Measurements from ENCODE around the gene DDX42.

- RRBS: no CpG with 5 or more reads among the region's 3 CpGs
Measured at GRCh38 chr17:62709871-62710399, 82.5 kb downstream of the MRC2 start.

GRCh38 chr17:62800607-62801099, 7.5 kb downstream of the MARCHF10 start:
- RRBS: no CpG with 5 or more reads among the region's 8 CpGs

DNA sequence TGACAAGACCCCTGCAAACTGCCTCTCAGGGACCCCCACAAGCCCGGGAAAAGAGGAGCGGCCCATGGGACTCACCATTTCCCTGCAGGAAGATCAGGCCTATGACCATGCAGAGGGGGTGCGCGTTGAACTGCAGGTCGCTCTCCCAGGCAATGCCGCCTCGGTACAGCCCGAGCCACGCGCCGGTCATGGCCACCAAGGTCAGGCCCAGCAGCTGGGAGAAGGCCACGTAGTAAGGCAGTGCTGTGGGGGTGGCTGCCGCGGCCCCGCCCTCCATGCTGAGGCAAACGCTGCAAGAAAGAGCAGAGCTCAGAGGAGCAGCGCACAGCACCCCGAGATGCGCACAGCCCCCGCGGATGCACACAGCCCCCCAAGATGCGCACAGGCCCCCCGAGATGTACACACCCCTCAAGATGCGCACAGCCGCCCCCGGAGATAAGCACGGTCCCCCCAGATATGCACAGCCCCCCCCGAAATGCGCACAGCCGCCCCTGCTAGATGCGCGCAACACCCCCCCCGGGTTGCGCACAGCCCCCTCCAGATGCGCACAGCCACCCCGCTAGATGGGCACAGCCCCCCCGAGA, 8.7 kb downstream of the CYB561 start:
- RRBS: 7% methylated on average over 6 of the region's 37 CpGs

DNA sequence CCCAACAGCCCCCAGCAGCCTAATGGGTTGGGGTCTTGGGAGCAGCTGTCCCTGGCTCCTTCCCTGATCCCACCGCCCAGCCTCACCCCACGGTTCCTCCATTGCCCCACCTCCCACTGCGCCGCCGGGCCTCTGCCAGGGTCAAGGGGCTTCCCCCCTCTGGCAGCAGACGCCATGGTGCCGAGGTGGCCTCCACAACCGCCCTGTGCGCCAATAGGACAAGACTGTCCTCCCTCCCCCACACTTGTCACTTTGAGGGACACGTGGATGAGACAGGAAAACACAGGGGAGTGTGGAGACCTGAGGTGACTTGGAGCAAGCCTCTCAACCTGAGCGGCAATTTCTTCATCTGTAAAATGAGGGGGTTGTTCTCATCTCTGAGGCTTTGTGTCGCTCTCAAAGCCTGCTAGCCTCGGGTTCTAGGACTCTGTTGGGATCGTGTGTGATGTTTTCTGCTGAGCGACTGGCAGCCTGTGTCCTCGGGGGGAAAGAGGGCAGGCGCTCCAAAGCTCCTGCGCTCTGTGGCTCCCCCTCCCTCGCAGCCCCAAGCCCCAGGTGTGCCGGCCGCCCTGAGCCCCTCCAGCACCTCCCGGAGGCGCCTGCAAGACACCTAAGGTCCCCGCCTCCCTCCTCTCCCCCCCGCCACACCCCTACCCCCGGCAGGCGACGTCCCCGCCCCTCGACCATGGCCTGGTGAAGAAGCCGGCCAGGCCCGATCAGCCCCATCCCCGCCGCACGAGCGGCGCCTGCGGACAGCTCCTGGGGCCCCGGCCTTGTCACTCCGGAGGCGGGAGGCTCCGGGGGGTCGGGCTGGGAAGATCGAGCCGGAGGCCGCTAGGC, 728 bp upstream of the ACE start:
- RRBS: 8% methylated on average over 18 of the region's 46 CpGs

DNA sequence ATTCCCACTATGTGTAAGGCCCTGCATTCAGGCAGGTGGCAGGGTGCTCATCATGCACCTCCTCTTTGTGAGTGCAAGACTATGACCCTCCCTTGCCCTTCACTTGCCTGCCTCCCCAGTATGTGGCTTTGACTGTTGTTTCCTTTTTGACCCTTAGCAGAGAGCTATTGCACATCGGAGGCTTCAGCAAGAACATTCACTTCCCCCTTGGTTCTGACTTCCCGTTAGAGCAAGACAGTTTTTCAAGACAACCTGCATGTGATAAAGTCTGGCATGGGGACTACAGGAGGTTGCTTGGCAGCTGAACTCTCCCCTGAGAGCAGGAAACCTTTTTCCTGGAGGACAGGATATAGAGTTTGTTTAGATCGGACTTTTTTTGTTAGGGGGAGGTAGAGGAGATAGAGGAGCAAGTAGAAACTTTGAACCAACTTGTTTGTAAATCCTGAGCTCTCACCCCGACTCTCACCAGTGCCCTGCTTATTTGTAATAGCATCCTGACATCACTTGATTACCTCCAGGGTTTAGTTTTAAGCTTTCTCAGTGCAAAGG, 34.3 kb downstream of the LIMD2 start:
- RRBS: no CpG with 5 or more reads among the region's 4 CpGs

- RRBS: 2% methylated on average over 8 of the region's 71 CpGs
Measured at GRCh38 chr17:63773966-63774748, at the start of gene DDX42. DDX42 (plus strand) TSS chr17:63774170.

DNA sequence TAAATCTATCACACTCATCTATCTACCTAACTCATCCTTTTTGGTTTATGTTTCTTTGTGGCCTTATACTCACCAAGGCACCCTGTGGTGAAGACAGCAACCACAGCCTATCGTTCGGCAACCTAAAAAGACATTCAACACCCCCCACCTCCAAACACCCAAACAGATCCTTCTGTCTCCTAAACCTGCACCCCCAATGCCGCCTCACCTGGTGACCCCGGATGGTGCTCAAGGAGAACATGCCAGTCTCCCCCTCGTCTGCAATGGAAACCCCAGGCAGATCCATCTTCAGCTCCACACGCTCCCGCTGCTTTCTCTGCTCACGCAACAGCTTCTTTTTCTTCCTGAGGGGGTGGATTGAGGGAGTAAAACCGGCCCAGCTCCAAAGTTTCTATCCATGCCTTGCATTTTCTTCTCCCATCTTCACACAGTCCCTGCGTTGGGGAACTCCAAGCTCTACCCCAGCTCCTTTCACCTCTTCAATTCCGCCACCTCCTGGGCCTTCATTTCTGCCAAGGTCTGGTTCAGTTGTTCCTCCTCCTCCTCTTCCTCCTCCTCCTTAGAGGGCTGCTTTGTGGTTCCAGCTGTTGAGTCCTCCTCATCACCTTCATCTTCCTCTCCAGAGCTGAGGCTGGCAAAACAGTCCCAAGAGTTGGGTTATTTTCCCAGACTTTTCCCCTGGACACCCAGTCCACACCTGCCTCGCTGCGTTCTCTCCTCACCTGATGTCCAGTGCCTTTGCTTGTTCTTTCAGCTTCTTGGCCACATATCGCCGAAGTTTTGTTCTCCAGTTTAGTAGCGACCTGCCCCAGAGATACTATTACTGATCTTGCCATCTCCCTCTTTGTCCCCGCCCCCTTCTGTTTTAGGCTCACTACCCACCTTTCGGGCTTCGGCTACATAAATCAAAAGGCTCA, 3.4 kb upstream of the PSMC5 start:
- RRBS: no CpG with 5 or more reads among the region's 19 CpGs

- RRBS: no CpG with 5 or more reads among the region's 5 CpGs
Measured at GRCh38 chr17:63839194-63839843, 3.2 kb downstream of the SMARCD2 start.

GRCh38 chr17:63962864-63963544, 9.7 kb downstream of the SCN4A start:
- RRBS: 79% methylated on average over 2 of the region's 7 CpGs

DNA sequence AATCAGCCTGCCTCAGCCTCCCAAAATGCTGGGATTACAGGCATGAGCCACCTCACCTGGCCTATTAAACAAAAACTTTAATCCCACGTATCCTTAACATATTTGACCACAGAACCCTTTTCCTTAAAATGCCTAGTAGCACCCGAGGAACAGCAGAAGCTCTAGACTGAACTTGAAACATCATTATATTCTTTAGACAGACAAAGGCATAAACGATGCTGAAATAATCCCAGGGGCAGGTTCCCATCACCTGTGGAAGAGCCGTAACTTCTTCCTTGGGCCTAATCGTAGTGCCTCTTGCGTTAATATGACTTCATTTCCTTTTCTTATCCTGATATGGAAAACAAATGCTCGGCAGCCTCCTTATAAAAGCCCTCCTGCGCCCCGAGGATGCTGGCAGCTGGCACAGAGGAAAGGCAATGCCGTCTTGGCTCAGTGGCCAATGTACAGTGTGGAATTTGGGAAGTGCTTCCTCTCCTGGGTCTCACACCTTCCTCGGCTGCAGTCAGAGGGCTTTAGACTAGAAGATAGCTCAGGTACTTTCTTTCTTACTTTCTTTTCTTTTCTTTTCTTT, 3.5 kb downstream of the SCN4A start:
- RRBS: no CpG with 5 or more reads among the region's 11 CpGs

- RRBS: 25% methylated on average over 2 of the region's 8 CpGs
Measured at GRCh38 chr17:63983242-63983815, 10.6 kb upstream of the SCN4A start.

DNA sequence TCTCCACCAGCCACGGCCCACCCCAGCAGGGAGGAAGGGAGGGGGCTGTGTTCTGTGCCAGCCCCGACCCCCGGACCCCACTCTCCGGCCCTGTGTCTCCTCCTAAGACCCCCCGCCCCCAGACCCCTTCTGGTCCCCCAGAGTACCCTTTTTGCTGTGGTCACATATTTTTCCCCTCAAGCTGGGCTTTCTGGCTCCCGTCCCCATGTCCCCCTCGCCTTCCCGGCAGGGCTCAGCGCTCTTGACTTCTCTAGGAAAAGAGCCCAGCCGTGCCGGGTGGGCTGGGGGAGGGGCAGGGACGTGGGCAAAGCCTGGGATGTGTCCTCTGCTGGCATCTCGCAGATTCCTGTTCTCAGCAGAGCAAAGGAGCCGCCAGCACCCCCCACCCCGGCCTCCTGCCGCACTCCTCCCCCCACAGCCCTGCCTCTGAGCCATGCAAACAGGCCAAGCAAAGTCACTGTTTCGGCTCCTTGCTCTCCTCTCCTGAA, 9.6 kb upstream of the PRR29 start:
- RRBS: 19% methylated on average over 5 of the region's 17 CpGs

DNA sequence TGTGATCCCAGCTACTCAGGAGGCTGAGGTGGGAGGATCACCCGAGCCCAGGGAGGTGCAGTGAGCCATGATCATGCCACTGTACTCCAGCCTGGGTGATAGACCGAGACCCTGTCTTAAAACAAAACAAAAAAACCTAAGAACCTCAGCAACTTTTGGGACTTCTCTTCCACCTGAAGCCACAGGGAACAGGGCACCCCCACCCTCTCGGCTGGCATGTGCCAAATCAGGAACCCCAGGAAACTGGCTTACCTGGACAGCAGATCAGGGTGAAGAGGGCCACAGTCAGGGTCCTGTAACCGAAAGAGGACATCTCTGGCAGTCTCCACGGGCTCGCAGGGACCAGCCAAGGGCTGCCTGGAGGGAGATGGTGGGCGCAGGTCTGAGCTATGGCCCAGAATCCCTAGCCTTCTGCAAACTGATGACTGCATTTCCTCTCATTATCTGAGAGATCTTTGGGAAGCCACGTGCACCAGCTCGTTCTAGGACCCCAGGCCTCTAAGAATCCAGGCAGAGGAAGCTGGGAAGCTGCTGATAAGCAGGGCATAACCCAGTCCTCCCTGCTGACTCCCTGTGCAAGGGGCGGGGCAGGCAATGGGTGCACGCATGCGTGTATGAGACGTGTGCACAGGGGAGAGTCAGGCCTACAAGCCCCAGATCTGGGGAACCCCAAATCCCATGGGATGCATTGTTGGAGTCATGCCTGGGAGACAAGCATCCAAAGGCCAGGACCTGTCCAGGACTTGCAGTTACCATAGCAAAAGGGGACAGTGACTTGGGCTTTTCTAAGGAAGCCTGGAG, 8.4 kb downstream of the PRR29 start:
- RRBS: no CpG with 5 or more reads among the region's 13 CpGs

DNA sequence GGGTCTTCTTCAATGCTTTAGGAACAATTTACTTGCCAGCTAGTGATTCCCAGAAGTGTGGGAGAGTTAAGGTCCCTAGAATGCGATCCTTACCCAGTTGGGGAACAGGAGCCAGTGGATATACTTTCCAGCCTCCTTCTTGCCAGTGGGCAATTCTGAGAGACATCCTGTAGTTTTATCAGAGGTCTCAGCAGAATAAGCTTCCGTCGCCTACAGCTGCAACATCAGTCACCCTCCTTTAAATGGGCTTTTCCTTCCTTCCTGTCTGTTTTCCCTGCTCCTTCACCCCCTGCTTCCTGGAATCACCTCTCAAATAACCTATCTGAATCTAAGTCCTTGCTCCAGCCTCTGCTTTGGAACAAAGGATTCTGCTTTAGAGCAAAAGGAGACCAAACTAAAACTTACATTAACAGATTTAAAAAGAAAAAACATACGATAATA, 4.0 kb downstream of the ICAM2 start:
- RRBS: no CpG with 5 or more reads among the region's 4 CpGs

DNA sequence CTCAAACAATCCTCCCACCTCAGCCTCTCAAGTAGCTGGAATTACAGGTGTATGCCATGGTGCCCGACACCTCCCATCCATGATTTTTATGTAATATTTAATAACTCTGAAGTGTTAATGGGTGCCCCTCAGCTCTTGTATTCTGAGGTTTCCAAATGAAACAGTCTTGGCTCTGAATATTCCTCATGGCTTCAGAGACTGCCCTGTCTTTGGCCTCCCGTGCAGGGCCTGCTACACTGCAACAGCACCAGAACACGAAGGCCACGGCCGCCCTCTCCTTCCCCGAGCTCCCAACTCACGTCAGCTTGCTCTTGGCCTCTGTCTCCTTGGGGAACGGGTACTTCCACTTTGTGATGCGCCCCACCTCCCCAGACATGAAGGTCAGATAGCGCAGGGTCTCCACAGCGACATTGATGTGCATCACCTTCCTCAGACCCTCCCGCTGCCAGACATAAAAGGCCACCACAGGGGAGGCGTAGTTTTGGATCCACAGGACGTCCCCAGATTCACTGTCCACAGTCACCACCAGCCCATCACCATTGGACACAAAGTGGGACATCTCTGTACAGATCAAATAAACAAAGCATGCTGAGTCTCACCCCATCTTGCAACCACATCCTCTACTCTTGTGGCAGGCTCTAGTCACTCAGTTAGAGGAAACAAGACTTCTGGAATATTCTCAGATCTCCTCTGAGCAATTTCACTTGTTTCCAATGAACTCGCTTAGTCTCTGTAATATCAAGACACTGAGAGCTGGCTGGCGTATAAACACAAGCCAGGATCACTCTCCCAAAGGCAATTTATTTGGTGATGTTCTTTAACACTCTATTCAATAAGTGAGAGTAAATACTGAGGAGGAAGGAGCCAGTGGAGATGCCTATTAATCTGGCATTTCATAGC, 46.2 kb upstream of the ICAM2 start:
- RRBS: no CpG with 5 or more reads among the region's 16 CpGs

DNA sequence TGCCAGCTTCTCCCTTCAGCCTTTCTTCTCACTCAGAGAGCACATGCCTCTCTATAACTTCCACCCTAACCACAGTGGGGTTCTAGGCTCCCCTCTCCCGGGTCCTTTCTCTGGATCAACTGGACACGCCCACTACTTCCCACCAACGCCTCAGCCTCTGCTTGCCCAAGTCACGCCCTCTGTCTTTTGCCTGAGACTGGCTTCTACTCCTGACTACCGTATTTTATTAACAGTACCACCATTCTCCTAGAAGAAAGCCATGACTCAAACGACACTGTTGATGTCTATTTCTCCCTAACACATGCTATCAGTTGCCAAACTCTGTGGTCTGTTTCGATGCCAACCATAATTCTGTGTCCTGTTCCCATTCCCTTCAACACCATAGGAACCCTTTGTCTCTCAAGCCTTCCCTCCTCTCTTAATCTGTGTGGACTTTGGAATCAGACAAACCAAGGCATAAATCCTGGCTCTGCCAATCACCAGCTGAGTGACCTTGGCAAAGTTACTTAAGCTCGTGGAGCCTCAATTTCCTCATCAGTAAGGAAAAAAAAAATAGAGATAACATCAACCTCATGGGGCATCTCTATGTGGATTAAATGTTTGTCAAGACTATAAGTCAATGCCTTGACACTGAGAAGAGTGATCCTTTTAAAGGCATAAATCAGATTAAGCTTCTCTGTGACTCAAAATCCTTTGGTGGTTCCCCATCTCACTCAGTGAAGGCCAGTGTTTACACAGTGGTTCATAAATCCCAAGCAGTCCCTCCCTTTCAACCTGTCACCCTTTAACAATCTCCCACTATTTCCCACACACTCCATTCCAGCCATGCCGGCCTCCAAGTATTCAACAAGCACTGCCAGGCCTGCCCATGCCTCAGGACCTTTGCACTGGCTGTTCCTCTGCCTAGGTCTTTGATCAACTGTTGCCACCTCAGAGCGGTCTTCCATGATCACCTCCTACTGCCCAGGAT, 45.7 kb downstream of the ERN1 start:
- RRBS: no CpG with 5 or more reads among the region's 10 CpGs

DNA sequence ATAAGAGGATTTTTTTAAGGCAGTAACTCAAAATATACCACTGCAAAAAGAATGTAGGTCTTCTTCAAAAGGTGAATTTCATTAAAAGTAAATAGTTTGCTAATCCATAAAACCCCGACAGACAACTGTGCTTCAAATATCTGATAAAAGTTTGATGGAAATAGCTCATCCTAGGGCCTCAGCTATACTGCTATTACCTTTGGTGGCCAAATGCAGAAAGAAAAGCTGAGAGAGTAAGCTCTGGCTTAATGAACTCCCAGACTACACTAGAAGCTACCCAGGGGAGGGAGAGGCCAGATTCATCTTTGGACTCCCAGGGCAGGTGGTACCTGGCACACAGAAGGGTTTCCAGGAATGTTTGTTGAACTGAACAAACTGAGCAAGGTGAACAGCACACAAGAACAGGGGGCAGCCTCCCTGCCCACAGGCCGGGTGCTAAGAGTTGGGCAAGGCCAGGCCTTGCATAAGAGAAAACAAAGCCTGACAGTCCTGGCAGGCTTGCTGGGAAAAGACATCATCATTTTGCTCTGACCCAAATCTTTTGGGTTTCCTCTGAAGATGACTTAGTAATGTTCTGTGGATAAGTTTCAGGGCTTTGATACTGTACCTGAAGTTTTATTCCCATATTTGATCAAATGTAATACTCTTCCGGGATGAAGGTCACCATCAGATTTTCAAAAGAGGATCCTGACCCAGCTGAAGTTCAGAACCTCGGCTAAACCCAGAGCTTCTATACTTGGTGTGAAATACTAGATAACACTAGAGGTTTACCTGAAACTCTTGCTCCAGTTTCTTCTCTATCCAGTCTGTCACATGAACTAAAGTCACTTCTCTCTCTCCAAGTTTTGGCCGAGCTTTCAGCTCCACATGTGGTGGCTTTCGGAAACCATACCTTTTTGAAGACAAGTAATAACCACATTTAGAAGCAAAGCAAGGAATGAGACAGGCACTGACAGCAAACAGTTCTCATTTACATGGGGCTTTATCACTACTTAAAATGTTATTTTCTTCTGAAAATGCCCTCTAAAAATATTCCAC, 20.4 kb upstream of the ERN1 start:
- RRBS: no CpG with 5 or more reads among the region's 6 CpGs

DNA sequence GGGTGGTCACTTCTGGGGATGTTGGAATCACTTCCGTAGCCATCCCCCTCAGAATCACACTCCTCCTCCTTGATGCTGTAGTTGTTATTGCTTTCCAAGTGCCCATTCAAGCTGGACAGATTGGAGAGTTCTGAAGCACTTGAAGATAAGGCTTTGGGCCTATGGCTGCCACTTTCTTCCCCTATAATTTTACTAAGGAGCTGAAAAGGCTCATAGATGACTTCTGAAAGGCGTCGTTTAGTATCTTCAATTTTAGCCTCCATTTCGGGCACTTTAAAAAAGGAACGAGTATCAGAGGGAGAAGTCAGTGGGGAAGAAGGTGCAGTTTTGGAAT, 50.0 kb downstream of the TEX2 start:
- RRBS: no CpG with 5 or more reads among the region's 5 CpGs

DNA sequence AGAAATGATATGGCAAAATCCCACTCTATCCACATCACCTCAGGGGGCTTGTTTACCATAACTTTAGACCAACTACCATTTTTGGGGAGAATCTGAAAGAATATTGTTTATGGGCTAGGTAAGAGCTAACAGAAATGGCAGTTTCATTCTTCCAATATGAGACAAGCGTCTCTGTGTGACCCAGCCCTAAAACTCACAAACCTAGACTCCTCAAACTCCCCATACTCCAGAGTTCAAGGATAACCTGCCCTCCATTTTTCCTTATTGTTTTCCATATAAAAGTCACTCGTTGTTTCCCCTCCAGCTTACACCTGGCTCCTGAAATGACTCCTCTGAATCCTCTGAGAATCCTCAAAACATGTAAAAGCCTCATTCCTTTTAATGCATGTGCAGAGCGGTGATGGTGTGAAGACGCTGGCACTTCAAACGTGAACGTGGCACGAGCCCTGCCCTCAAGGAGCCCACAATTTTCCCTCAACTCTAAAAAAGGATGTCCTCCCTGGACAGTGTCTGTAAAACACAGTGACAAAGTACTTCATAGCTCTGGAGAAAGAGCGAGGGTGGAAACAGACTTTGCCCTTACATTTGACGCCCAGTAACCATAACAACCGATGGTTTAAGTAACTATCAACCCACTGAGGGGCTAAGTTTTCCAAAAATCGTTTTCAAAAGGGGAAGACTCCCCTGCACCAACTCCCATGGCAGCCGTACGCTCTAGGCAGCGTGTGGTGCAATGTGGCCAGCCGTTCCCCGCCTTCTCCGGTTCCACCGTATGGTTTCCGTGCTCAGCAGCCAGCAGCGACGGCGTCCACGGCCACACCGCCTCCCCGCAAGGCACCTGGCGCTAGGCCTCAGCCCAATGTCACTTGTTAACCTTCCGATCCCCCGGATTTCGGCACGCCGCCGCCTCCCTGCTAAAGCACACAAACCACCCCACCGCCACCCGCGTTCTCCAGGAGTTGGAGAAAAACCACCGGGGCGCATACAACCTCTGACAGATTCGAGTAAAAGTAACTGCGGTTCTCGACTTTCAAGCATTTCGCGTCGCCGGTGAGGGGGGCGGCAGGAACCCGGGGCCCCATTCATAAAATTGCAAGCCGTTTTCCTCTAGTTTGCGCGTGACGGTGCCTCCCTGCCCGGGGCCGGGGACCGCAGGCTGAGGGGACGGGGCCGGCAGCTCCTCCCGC, 929 bp downstream of the TEX2 start:
- RRBS: 2% methylated on average over 22 of the region's 56 CpGs

Measured in aortic smooth muscle cell (primary cell).